Choroid plexus epithelial cell (primary cell): ENCODE measurements around a stretch of chr18.

DNA sequence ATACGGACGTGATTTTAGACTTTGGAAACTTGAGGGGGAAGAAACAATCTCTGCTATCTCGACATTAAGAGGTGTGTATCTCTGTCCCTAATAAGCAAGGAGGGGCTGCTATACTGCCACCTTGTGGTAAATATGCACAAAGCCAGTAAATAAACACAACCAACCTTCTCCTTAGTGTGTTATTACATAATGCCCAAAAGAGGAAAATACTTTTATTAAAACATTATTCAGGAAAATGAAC is 228.8 kb upstream of the RBBP8 start:
- RRBS, result no CpG with 5 or more reads among the region's 3 CpGs

DNA sequence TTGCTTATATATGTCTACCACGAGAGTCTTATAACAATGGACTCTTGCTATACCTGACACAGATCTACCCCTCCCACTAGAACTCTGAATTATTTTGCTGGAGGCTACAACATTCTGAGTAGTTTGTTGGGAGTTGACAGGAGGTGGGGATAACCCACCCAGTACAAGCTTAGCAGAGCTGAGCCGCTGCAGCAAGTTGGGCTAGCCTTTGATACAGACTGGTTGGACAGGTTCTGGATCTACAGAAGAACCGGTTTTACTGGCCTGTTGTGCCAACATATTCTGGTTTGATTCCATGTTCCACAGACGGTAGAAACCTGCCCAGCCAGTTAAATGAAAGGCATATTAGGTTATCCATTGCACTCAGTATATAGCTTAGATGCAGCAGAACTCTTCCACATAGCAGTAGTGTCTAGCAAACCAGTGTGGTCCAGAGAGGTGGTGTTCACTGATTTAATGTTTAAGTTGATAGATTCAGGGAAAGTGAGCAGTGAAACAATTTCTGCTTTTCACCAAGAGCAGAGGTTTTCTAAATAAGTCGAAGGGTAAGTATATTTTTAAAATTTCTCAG is 19.3 kb upstream of the RBBP8 start:
- RRBS, result no CpG with 5 or more reads among the region's 5 CpGs

DNA sequence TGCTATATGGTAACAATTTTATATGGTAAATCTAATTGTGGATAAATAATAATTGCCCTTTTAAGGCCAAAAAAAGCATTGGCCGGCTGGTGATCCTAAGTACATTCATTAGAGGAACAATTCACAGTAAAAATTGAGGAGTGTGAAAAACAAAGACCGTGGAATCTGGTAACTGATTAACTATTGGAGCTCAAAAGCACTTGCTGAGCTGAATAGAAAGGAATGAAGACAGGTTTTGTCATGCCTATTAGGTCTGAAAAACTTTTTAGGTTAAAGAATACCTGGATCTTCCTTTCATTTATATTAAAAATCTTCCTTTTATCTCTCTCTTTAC is 18.5 kb upstream of the RBBP8 start:
- RRBS, result no CpG with 5 or more reads among the region's 2 CpGs

- RRBS, result no CpG with 5 or more reads among the region's 9 CpGs
These were observed 41.5 kb downstream of the RBBP8 start for GRCh38 chr18:22974594-22975134.

DNA sequence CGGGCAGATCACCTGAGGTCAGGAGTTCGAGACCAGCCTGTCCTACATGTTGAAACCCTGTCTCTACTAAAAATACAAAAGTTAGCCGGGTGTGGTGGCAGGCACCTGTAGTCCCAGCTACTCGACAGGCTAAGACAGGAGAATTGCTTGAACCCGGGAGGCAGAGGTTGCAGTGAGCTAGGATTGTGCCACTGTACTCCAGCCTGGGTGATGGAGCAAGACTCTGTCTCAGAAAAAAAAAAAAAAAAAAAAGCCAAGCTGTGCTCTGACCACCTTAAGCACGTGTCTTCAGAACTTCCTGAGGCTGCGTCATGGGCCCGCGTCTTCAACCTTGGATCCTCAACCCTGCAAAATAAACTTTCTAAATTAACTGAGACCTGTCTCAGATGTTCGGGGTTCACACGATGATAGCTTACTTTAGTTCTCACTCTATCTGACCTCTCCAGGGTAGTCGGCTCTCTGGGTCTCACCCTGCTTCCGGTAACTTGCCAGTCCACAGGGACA is 65.9 kb upstream of the CABLES1 start:
- RRBS, result no CpG with 5 or more reads among the region's 13 CpGs

DNA sequence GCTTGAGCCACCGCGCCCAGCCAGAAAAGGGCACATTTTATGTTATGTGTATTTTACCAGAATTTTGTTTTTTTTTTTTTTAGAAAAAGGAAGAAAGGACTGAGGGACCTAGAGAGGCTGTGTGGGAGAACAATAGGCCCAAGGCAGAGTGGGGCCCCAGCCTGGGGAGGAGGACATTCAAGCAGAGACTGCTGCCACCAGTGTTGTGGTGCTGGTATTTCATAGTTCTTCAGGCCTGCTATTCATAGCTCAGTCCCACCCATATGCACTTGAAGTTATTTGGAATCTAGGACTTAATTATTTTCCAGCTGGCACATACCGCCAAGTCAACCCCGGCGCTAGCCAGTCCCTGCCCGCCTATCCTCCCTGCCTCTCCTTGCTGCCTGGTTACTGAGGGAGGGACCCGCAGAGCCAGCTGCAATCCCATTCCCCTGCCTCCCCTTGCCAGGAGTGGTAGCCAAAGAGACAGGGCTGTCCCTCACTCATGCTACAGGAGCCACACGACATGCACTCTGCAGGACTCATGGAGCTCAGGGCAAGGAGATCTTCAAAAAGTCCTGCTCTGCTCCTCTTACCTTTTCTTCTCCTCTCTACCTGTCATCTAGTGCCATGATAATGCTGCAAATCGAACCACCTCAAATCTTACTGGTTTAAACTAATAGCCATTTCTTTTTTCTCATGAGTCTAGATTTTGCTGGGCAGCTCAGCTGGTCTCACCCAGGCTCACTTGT is 141.2 kb downstream of the CABLES1 start:
- RRBS, result no CpG with 5 or more reads among the region's 9 CpGs

GRCh38 chr18:23370302-23370947 is 67.3 kb downstream of the TMEM241 start:
- RRBS, result no CpG with 5 or more reads among the region's 7 CpGs

DNA sequence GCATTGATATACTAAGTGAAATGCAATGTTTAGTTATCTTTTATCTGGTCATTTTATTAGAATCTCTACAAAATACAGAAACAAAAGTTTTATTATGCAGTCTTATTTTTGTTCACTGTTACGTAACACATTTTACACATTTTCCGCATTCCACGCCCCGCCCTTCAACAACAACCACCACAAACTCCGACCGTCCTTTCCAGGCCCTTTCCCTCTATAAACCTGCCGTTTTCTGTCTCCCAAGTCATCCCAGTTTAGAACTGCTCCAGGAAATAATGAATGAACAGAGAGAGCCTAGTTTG is 479 bp upstream of the RIOK3 start:
- RRBS, result no CpG with 5 or more reads among the region's 7 CpGs

GRCh38 chr18:23480642-23481019 is 22.7 kb upstream of the RMC1 start:
- RRBS, result no CpG with 5 or more reads among the region's 7 CpGs

GRCh38 chr18:23573768-23574489 is 12.4 kb downstream of the NPC1 start:
- RRBS, result no CpG with 5 or more reads among the region's 6 CpGs

DNA sequence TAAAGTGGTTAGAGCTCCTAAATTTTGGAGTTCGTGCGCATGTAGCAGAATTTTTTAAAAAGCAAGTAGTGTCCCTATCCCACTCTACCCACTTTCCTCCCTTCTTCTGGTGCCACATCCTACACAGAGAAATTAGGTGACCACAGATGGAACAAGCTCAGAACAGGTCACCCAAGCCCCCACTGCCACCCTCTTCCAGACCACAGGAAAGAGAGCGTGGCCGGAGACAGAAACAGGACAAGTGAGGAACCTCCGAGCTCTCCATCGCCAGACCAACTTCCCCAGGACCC is 455 bp downstream of the NPC1 start:
- RRBS, result under 1% methylated on average over 3 of the region's 6 CpGs

GRCh38 chr18:23907298-23908145 is 107.0 kb upstream of the TTC39C start:
- RRBS, result no CpG with 5 or more reads among the region's 8 CpGs

GRCh38 chr18:23944432-23944835 is 70.1 kb upstream of the TTC39C start:
- RRBS, result no CpG with 5 or more reads among the region's 1 CpG

GRCh38 chr18:23994502-23994913 is 20.0 kb upstream of the TTC39C start:
- RRBS, result no CpG with 5 or more reads among the region's 9 CpGs

- RRBS, result no CpG with 5 or more reads among the region's 9 CpGs
These were observed 56.5 kb downstream of the TTC39C start for GRCh38 chr18:24071053-24071458.

DNA sequence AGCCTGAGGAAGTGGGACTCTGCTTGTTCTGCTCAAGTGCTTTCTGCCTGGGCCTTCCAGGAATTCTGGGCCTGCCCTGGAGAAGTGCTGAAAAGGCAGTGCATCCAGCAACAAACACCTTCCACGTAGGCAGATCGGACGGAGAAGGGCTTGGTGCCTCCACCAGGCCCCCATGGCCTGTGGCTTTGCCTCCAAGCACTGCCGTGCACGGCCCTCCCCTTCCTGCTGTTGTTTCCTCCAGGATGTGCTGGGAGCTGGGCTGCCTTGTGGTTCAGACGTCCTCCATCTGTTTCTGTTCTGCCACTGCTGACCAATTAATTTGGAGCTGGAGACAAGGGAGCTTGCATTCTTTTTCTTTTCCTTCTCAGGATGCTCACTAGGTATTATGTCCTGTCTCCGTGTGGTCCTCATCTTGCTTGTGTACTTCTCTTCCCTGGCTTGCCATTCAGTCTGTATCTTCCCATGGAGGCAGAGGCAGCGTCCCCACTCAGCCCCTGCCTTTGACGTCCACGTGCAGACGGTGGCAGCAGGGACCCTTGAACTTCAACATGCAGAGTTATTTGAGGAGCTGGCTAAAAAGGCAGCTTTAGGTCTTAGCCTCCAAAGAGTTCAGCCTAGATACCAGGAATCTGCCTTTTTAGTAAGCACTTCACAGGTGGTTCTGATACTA is 197.1 kb downstream of the HRH4 start:
- RRBS, result no CpG with 5 or more reads among the region's 11 CpGs

GRCh38 chr18:24805226-24805500 is 344.7 kb downstream of the HRH4 start:
- RRBS, result no CpG with 5 or more reads among the region's 3 CpGs

GRCh38 chr18:24987523-24987976 is 364.4 kb downstream of the ZNF521 start:
- RRBS, result no CpG with 5 or more reads among the region's 5 CpGs

- RRBS, result no CpG with 5 or more reads among the region's 1 CpG
These were observed 68.1 kb downstream of the ZNF521 start for GRCh38 chr18:25283847-25284303.

DNA sequence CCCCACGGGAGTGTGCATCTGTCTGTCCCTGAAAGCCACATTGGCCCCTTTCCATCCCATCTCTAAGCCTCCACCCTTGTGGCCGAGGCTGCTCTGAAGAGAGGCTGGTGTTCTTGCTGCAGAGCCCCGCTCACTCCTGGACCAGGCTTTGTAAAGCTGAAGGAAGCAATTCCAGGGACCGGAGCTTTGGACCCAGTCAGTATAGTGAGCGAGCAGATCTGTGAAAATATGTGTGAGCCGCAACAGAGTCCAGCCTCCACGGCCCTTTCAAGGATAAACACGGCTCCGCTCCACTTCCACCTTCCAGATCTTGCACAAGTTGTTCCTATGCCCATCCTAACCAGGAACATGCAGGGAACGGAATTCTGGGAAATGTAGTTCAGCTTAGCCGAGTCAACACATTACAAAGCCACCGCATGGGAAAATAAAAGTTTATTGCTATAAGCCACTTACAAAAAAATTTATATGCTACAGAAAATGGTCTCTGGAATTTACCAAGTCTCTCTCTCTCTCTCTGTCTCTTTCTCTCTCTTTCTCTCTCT is 151.6 kb upstream of the ZNF521 start:
- RRBS, result no CpG with 5 or more reads among the region's 12 CpGs